Parietal lobe (tissue), 2 donors: Measurements from ENCODE around the gene CFAP161.

- RAMPAGE, long total RNA = no peak
Observed at GRCh38 chr15:79894552-79895347, 2.1 kb downstream of the MTHFS start.

GRCh38 chr15:80082553-80082894 lies 23.0 kb downstream of the ZFAND6 start:
- RAMPAGE, long total RNA = no peak

DNA sequence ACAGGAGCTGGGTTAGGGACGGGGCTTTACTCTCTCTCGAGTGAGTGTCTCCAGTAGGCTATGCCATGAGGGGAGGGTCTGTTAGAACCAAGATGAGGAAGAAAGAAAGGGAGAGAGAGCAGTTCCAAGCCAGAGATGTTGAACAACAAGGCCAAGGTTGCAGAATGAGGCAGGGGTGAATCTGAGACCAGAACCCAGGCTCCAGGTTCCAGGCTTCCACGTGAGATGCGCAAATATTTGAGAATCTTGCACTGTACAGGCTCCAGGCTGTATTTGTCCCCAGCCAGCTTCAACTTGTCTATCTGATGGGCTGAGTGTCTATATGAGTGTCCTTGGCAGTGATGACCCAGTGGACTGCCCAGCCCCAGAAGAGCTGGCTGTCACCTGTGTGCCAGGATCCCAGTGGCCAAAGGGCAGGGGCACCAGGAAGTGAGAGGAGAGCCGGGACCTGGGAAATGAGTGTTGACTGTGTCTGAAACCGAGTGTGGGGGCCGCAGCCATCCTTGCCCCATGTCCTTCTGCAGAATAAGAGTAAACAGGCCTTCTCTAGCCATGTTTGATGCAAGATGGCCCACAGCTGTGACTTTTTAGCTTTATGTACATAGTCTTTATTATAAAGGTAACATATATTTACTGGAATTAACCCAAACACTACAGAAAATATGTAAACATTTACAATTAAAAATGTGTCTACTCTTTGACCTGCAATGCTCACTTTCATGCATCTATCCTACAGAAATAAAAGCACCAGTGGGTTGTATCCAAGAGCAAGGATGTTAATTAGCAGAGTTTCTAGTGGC lies 10.4 kb downstream of the FAH start:
- RAMPAGE, long total RNA = no peak

- RAMPAGE, long total RNA = no peak
Observed at GRCh38 chr15:80177217-80177943, 24.6 kb downstream of the FAH start.

GRCh38 chr15:80242666-80243395 lies 9.2 kb downstream of the CTXND1 start:
- RAMPAGE, long total RNA = no peak

GRCh38 chr15:80252646-80253045 lies 633 bp upstream of the CTXND1 start:
- RAMPAGE, long total RNA = no peak

DNA sequence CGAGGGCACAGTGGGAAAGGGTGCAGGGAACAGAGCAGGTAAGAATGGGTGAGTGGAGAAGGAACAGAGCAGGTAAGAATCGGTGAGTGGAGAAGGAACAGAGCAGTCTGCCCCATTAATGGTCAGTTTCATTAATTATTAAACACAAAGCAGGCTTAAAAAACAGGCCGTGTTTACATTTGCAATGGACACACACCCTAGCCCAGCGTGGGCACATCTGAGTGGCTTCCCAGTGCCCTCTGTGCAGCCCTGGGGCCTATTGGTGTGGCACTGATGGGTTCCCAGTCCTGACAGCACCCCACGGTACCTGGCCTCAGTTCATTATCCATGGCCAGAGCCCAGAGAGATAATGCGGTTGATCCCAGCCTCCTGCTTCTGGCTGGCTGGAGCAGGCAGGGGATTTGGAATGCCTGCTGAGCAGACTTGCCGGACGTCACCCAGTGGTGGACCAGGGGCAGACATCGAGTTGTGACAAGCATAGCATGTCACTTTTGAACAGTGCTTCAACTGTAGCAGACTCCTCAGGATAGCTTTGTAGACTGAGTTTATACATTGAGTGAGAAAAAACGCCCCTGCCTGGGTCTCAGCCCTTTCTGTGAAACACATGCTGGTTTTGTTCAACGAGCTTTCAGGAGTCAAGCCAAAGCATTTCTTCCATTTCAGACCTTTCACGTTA lies 110.5 kb upstream of the ABHD17C start:
- RAMPAGE, long total RNA = no peak

DNA sequence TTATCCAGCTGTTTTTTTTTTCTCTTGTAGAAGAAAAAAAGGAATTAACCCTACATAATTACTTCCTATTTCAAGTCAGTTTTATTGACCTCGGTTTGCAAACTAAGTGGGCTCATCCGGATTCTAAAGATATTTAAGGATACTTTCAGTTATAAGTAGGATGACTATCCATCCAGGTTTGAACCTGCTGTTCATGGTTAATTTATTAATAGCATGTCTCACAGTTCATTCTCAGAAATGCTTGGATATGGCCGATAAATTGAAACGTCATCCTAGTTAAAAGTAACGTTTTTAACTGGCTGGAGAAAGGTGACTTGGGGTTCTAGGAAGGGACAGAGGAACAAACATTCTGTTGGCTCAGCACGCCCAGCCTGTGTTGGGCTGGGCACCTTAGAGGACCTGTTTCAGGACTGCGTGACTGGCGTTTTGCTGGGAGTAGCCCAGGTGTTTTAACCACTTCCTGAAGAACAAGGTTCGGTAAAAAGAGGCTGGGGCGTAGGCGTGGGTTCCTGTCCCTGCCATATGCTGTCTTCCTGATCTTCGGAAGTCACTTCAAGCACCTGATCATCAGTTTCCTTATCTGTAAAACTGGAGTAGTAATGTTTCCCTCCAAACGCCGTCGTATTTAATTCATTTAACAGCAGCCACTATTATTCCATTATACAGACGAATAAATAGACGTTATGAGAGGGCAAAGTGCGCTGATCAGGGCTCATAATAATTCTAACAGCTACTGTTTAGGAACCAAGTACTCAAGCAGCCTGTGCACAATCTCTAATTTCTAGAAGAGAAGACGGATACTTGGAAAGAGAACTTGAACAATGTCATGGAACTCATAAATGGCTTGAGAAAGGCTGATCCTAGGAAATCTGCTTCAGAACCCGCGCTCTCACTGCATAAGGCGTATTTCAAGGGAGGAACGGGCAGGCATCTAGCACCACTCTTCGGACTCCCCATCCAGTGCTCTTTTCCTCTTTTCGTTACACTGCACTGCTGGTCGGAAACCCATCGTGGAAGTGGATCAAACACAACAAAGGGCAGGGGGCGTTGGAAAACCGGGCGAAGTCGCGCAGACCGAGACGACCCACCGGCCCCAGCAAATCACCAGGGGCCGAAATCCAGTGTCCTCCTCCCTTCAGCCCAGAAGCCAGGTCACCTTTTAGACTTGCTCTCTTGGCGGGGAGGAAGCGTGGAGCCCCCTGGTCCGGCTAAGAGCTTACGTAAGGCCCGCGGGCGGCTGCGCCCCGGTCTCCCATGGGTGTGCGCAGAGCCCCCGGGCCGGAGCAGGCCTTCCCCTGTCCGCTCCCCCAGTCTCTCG lies 856 bp upstream of the TLNRD1 start:
- RAMPAGE, long total RNA = no peak

DNA sequence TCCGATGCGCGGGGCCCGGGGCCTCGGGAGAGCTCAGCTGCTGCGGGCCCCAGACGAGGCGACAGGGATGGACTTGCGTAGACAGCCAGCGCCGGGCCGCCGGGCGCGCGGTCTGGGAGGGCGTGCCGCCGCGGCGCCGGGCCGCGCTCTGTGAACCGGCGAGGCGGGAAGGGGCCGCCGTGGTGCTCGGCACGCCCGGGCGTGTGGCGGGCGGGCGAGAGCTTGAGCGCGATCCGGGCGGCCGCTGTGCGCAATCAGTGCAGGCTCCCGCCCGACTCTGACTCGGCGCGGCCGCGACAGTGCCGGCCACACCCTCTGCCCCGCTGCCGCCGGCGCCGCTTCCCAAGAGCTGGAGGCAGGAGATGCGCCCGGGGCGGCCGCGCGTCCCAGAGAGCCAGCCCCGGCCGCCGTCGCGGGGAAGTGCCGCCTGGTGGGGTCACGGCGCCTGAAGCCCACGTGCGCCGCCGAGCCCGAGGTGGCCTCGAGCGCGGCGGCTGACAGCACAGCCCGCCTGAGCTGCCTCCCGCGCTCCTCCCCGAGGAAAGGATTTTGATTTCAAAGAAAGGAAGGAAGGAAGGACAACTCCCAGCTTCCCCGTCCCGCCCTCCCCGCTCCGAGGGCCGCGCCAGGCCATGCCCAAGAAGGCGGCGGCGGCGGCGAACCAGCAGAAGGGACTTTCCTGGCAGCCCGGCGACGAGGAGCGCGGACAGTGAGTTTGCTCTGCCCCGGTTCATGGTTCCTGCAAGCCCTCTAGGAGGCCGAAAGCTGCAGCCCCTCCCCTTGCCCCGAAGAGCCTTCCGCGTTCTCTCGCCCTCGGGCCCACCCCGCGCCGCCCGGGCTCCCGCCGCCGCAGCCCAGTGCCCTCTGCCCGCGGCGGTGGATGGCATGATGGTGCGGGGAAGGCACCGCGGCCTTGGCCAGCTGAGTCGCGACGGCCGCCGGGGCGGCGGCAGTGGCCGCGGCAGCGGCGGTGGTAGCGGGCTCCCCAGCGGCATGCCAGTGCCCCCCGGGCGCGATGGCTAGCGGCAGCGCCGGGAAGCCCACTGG lies 857 bp downstream of the TLNRD1 start:
- RAMPAGE, long total RNA = no peak

DNA sequence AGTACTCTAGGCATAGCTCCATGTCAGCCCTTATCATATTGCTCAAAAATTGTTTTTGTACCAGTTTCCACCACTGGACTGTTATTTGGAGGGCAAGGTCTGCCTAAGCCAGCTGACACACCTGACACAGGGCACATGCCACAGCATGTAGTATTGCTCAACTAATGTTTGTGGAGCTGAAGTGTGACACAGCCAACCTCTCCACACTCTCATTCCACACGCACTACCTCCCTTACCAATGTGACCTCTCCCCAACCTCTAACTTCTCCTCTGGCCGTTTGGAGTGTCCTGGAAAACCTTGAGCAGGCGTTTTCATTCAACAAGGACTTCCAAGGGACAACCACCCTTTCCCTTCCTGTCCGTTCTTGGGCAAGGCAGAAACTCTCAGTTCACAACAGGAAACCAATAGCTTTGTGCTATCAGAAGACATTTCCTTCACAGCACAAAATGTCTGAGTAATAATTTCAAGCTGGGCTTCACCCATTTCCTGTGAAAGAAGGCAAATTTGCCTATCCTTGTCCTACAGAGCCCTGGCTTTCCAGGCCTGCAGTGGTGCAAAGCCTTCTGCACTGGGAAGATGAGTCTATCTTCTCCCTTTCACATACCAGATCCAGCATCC lies 38.4 kb downstream of the TLNRD1 start:
- RAMPAGE, long total RNA = no peak

DNA sequence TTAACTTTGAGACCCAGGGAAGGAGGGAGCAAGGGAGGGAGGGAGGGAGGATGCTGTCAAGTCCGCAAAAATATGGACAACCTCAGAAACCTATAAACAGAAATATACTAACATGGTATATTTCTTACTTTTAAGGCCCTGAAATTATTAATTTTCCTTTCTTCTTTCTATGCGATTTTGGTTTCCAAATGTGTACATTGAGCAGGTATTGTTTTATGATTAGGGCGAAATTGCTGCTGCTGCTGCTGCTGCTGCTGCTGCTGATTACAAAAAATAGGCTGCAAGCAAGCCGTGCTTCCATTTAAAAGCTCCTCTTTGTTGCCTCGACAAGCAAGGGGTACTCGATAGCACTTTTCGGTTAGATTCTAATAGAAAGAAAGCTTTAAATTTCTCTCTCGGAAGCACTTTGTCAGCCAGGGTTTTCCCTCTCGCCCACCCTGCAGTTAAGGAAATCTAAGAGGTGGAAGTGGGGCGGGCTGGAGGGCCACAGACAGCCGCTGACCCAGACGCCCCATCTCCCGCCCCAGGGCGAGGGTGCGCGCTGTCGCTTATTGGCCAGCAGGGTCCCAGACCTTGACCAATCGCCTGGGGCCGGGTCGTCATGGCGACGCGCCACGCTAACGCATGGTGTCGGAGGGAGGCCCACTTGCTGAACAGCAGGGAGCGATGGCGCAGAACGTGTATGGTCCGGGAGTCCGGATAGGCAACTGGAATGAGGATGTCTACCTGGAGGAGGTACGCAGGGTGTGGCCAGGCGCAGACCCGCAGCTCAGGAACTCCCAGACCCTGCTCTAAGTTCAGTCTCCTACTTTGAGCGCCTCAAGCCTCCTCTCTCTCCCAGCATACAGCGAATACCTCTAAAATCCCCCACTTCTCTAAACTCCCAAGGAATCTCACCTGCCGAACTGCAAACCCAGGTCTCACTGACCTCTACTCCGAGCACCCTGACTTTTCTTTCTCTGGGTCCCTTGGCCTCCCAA lies at the start of gene CFAP161:
TSS of gene CFAP161 (plus strand) at position 607 of the 980 bp plus-strand sequence.
- RAMPAGE, long total RNA = no peak

GRCh38 chr15:81261288-81261751 lies 62.6 kb downstream of the STARD5 start:
- RAMPAGE, long total RNA = no peak

DNA sequence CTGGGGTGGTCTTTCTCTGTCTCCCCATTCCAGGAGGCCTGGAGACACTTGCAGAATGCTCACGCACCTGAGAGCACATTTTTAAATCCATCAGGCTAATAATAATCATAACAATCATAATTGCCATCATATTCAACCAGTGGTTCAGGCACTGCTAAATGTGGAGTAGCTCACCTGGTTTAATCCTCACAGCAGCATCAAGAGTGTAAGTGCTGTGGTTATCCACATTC lies 33.9 kb downstream of the SAXO2 start:
- RAMPAGE, long total RNA = no peak

GRCh38 chr15:82332866-82333699 lies 16.2 kb downstream of the GOLGA6L10 start:
- RAMPAGE, long total RNA = no peak

DNA sequence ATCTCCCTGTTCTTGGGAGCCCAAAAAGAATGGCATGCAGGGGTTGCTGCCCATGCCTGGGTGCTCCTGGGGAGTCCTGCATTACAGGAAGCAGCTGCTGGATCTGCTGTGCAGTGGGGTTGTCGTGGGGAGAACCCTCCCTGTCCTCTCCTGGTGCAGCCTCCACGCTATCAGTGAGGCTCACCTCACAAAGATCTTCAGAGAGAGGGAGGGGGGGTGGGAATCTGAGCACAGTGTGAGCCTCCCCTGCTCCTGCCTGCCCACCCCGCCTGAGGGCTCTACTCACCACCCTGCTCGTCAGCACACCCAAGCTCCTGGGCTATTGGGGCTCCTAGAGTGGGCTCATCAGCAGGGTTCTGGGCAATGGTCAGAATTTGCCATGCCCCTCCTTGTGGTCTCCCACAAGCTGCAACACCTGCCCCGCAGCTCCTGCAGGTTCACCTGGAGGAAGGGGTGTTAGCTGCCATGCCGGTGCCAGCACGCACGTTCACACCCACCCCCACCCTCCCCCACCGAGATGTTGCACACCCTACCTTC lies 47.0 kb downstream of the GOLGA6L9 start:
- RAMPAGE, long total RNA = no peak

DNA sequence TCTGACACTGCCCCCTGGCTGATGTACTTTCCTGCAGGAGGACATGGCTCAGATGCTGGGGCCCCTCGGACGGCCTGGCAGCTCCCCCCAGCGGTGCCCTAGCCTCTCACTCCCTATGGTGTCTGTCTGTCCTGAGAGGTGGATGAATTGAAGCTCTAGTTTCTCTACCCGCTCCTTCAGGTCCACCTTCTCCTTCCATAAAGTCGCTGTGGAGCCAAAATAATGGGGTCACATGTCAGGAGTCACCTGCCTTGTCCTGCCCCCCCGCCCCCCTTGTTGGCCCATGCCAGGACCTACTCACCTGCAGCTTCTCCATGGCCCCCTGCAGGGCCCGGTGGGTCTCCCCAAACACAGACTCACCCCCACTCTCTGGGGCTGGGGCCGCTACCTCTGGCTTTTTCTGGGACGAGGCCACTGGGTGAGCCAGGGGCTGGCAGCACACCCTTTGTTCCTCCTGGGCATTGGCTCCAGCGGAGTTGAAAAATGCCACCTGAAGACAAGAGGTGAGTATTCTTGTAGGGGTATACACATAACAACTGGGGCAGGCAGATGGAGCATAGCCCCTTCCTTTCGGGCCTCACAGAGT lies 47.6 kb downstream of the GOLGA6L9 start:
- RAMPAGE, long total RNA = no peak

DNA sequence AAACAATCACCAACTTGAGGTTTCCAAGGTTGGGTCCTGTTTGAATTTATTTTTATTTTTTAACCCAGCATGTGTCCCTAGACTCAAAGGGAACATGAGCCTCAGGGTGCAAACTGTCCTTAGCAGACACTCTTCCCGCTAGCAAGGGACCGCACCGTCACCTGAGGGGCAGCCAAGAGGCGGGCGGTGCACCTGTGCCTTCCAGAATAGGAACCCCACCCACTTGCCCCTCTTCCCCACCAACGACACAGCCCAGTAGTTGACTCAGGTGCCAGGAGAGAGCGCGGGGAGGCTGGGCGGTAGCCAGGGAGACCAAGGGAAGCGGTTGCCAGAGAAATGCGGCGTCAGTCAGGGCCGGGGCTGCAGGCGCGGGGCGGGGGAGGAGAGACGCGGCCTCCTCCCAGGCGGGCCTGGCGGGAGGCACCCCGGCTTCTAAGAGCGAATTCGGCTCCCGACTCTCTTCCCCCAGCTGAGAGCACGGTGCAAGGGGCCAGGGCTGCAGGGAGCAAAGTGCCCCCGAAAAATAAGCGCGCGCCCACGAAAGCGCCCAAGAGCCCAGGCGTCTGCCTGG lies 994 bp downstream of the CPEB1 start:
- RAMPAGE, long total RNA = no peak

DNA sequence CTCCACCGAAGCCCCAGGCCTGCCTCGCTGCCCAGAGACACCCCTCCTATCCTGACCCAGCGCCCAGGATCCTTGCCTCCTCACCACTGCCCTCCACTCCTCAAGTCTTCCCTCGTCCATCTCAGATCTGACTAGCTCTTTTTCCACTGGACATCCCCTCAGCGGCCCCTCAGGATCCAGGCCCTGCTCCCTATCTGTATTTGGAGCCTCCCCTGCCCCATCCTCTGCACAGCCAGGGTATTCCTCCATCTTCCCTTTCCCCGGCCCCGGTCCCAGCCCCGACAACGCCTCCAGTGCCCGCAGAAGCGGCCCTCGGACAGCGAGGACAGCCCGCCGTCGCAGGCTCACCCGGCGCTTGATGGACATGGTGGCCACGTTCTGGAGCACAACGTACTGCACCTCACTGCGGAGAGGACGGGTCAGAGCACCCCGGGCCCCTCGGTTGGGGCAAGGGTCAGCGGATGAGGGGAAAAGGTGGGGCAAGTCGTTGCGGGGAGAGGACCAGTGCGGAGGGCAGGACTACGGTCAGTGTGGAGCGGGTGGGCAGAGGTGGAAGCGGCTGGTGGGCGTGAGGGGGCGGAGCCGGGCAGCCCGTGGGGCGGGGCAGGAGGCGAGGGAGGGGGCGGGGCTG lies 29.7 kb downstream of the AP3B2 start:
- RAMPAGE, long total RNA = no peak

DNA sequence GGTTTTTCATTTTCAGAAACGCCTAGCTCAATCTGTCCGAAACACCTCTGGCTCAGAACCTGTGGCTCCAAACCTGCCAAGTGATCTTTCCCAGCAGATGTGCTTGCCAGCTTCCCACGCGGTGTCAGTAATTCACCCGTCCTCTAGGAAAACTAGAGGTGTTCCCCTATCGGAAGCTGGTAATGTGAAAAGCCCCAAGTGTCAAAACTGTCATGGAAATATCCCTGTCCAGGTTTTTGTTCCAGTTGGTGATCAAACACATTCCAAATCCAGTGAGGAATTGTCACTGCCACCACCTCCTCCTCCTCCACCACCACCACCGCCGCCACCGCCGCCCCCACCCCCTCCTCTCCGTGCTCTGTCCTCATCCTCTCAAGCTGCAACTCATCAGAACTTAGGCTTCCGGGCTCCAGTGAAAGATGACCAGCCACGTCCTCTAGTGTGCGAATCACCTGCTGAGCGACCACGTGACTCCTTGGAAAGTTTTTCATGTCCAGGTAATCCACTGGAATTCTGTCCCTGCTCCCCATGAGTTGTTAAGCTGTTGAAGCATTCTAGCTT lies 21.2 kb downstream of the WHAMM start:
- RAMPAGE, long total RNA = no peak

DNA sequence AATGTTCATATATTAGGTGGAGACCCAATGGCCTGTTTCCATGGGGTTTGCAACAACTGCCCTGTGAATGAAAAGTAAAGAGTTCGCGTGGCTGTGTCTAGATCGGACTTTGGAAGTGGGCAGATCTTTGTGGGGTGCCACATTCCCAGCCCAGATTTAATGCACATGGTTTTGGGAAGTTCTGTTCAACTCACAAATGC lies 22.5 kb downstream of the WHAMM start:
- RAMPAGE, long total RNA = no peak